ENCODE results near the genes MSX1, EVC, MAN2B2 and ENSG00000170846.

DNA sequence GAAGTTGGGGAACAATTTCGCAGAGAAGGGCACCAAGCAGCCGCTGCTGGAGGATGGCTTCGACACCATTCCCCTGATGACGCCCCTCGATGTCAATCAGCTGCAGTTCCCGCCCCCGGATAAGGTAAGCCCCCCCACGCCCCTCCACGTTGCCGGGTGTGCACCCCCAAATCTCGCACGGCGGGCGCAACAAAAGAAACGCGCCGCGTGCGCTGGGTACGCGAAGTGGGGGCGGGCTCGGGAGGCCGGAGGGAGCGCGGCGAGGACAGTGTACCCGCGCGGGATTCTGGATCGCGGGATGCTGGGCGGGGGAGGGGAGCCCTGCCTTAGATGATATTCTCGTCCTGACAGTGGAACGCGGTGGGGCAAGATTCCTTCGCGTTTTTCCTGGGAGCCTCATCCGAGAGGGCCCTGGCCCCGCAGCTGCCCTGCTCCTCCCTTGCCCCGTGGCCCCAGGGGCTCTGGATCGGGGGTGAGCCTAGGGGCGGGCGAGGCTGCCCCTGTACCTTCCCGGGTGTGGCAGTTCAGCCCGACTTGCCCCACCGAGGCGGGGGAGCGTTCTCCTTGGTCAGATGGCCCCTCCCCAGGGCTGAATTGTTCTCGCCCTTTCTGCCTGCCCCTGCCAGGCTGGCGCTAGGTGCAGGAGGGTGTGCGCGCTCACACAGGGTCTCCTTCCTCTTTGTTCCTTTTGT, 879 bp downstream of the NSG1 start:
- PRO-cap = no peak

GRCh38 chr4:4392243-4393088, 5.6 kb downstream of the NSG1 start:
- PRO-cap = no peak

GRCh38 chr4:4499413-4499989, 42.3 kb downstream of the STX18 start:
- PRO-cap = no peak

DNA sequence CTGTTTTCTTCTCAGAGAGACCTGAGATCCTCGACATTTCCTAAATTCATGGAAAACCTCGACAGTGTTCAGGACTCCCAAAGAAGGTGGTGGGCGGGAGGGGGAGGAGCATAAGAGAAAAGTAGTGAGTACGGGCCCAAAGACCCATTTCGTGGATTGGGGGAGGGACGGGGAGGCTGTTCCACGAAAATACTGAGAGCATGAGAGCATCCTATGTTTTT, 5.7 kb upstream of the MSX1 start:
- PRO-cap = no peak

GRCh38 chr4:4859127-4859815, at the start of gene MSX1:
Gene MSX1, plus strand, starts transcription at chr4:4859665.
- PRO-cap = bidirectional peak, plus-strand start at chr4:4859665, minus-strand start at chr4:4859547

DNA sequence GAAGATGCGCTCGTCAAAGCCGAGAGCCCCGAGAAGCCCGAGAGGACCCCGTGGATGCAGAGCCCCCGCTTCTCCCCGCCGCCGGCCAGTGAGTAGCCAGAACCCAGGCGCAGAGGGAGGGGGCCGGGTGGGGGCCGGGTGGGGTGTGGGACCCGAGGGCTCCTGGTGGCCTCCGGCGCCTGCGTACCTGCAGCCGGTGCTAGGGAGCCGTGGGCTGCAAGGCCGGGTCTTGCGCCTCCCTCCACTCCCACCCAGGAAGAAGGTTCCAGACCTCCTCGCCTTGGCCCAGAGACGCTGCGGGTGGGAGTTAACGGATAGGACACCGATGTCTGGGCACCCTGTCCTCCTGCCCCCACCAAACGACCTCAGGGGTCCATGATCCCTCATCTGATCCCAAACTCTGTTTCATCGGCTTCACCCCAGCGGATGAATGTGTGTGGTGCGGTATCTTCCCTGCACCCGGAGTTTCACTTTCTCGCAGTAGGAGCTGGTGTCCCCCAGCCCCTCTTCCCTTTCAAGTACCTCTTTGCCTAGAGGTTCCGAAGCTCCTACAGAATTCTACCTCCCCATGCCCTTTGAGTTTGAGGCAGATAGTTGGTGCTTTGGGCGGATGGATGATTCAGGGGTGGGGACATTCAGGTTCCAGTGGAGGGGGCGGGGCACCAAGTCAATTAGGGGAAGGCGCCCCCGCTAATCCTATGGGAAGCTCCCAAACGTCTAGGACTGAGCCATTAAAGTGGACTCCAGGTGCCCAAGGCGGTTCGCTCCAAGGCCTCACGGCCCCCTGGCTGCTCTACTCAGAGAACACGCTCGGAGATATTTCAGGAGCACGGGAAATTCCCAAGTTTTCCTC, 1.0 kb downstream of the MSX1 start:
- PRO-cap = unidirectional peak, minus-strand start at position 795 of the sequence

DNA sequence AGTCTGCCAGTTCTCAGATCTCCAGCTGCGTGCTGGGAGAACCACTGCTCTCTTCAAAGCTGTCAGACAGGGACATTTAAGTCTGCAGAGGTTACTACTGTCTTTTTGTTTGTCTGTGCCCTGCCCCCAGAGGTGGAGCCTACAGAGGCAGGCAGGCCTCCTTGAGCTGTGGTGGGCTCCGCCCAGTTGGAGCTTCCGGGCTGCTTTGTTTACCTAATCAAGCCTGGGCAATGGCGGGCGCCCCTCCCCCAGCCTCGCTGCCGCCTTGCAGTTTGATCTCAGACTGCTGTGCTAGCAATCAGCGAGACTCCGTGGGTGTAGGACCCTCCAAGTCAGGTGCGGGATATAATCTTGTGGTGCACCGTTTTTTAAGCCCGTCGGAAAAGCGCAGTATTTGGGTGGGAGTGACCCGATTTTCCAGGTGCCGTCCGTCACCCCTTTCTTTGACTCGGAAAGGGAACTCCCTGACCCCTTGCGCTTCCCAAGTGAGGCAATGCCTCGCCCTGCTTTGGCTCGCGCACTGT, 264.4 kb downstream of the EVC2 start:
- PRO-cap = no peak

- PRO-cap = unidirectional peak, plus-strand start at chr4:5711203; unidirectional peak, plus-strand start at chr4:5711258; unidirectional peak, plus-strand start at chr4:5711411
These were observed at the start of gene EVC for GRCh38 chr4:5710877-5711783. Gene EVC, plus strand, starts transcription at chr4:5711201.

DNA sequence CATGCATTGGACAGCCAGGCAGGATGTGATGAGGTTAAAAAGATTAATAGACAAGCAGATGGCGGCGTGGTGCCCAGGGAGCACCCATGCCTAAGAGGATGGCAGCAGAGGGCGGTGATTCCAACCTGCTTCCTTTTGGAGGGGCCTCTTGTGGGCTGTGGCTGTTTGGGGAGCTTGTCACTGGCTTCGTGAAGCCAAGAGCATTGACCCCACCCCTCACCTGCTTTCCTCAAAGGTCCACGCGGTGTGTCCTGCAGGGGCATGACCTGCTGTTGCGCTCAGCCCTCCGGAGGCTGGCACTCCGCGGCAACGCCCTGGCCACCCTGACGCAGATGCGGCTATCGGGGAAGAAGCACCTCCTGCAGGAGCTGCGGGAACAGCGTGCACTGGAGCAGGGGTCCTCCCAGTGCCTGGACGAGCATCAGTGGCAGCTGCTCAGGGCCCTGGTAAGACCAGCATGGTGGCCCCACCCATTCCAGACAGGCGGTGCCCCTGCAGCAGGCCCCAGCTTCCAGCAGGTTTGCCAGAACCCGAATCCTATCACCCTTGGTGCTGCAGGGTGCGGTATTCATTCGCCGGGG, 85.9 kb downstream of the EVC start:
- PRO-cap = no peak

GRCh38 chr4:5811444-5812535, 81.1 kb downstream of the CRMP1 start:
- PRO-cap = no peak

DNA sequence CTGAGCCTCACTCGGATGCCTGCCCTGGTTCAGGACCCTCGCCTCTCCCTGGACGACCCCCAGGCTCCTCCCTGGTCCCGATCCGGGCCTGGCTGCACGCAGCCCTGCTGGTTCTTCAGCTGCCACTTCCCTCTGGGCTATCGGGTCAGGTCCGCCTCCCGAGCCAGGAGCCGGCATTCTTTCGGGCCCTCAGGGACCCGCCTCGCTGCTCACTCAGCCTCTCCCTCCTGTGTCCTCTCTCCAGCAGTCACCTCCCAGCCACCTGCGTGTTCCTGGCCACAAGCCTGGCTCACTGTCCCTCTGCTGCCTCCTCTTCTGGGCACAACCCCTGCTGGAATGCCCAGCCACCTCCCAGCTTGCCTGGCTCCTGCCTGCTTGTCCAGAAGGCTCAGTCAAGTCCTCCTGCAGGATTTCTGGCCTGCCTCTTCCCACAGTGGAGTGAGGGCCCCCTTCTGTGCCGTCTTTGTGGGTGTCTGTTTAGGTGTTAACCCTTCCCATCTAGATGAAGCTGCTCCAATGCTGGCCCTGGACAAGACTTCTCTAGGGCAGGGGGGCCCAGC, 2.1 kb downstream of the WFS1 start:
- PRO-cap = no peak

DNA sequence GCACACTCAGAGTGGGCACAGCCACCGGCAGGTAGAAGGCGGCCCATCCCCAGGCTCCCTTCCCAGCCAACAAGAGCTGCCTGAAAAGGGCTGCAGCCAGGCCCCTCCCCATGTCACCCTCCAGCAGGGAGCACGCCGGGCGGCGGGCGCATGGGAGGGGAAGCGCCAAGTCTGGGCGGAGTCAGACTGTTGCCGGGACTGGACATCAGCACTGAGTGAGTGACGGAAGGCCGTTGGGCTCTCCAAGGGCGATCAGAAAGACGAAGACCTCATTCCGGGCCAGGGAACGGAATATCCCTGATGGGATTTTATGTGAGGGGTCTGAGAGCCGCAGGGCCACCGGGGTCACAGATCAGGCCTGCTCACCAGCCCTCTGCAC, 82.0 kb downstream of the PPP2R2C start:
- PRO-cap = no peak

GRCh38 chr4:6574328-6575816, at the start of gene MAN2B2:
Gene MAN2B2, plus strand, starts transcription at chr4:6575189.
- PRO-cap = bidirectional peak, plus-strand start at chr4:6575202, minus-strand start at chr4:6575072

DNA sequence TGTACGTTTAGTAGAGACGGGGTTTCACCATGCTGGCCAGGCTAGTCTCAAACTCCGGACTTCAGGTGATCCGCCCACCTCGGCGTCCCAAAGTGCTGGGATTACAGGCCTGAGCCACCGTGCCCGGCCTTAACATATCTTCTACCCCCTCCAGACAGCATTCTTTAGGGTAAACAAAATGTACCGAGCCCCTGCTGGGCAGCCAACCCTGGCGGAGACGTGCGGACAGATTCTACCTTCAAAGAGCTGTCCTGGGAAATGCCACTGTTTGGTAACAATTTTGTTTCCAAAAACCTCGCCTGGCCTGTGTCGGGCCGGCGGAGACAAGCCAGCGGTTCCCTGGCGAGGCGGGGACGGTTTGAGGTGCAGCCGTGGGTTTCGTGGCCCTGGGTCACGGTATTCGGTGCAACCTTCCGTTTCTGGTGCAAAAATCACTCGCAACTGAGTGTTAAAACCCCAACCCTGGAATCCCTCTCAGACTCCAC, 16.6 kb upstream of the ENSG00000170846 start:
- PRO-cap = no peak

DNA sequence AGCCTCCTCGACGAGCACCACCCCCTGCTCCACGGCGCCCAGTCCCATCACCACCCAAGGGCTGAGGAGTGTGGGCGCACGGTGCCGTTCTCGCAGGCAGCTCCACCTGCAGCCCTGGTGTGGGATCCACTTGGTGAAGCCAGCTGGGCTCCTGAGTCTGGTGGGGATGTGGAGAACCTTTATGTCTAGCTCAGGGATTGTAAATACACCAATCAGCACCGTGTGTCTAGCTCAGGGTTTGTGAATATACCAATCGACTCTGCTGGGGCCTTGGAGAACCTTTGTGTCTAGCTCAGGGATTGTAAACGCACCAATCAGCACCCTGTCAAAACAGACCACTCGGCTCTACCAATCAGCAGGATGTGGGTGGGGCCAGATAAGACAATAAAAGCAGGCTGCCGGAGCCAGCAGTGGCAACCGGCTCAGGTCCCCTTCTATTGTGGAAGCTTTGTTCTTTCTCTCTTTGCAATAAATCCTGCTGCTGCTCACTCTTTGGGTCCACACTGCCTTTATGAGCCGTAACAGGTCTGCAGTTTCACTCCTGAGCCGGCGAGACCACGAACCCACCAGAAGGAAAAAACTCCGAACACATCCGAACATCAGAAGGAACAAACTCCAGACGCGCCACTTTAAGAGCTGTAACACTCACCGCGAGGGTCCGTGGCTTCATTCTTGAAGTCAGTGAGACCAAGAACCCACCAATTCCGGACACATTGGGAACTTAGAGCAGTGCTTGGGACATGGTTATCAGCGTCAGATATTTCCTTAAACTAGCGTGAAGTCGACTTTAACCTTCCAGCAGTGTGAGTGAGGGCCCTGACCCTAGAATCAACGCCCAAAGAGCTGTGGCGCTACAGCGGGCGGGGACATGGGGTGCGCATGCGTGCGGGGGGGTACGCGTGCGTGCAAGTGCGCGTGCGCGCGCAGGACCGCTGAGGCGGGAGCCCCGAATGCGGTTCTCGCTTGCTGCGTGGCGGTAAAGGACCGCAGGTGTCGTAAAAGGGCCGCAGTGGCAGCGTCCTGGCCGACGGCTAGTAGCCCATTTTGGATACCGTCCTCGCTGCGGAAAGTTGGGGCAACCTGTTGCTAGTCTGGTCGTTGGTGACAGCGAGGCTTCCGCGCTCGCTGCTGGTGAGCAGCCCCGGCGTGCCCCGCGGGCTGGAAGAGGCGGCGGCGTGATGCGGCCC, at the start of gene ENSG00000170846:
TSS of gene ENSG00000170846 (plus strand) at position 1,041 of the 1,187 bp plus-strand sequence.
- PRO-cap = bidirectional peak, plus-strand start at position 926 of the sequence, minus-strand start at position 837 of the sequence

- PRO-cap = no peak
These were observed 428 bp downstream of the ENSG00000170846 start for GRCh38 chr4:6674222-6674783.

- PRO-cap = no peak
These were observed 31.0 kb upstream of the KIAA0232 start for GRCh38 chr4:6751367-6752141.

- PRO-cap = no peak
These were observed 1.4 kb upstream of the KIAA0232 start for GRCh38 chr4:6781085-6781649.

DNA sequence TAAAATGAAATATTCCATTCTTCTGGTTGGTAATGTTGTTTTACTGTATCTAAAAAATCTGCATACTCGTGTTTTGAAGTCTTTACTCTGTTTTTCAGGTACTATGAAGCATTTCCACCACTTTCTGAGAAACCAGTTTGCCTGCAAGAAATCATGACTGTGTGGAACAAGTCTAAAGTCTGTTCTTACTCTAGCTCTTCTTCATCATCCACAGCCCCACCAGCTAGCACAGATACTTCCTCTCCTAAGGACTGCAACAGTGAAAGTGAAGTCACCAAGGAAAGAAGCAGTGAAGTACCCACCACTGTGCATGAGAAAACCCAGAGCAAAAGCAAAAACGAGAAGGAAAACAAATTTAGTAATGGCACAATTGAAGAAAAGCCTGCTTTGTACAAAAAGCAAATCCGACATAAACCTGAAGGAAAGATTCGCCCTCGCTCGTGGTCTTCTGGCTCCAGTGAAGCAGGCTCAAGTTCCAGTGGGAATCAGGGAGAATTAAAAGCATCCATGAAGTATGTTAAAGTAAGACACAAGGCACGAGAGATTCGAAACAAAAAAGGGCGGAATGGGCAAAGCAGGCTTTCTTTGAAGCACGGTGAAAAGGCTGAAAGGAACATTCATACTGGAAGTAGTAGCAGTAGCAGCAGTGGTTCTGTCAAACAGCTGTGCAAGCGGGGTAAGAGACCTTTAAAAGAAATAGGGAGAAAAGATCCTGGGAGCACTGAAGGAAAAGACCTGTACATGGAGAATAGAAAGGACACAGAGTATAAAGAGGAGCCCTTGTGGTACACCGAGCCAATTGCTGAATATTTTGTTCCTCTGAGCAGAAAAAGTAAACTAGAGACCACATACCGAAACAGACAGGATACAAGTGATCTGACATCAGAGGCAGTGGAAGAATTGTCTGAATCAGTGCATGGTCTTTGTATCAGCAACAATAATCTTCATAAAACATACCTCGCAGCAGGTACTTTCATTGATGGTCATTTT, 48.5 kb upstream of the TBC1D14 start:
- PRO-cap = no peak

GRCh38 chr4:6863382-6864388, 45.9 kb upstream of the TBC1D14 start:
- PRO-cap = no peak